ENCODE measurements around a stretch of chr20.

- PRO-cap, 2 experiments, result no peak in any of the 2 experiments
Observed at GRCh38 chr20:35297144-35297606, 5.0 kb upstream of the FAM83C start.

DNA sequence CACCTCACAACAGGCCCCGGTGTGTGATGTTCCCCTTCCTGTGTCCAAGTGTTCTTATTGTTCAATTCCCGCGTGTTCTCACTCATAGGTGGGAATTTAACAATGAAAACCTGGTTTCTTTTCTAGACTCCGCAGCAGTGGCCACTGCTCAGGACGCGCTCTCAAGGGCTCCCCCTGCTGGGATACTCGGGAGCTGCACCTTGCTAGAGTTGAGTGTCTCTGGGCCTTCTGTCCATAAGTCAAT, 8.3 kb upstream of the CEP250 start:
- PRO-cap, 2 experiments, result no peak in any of the 2 experiments

DNA sequence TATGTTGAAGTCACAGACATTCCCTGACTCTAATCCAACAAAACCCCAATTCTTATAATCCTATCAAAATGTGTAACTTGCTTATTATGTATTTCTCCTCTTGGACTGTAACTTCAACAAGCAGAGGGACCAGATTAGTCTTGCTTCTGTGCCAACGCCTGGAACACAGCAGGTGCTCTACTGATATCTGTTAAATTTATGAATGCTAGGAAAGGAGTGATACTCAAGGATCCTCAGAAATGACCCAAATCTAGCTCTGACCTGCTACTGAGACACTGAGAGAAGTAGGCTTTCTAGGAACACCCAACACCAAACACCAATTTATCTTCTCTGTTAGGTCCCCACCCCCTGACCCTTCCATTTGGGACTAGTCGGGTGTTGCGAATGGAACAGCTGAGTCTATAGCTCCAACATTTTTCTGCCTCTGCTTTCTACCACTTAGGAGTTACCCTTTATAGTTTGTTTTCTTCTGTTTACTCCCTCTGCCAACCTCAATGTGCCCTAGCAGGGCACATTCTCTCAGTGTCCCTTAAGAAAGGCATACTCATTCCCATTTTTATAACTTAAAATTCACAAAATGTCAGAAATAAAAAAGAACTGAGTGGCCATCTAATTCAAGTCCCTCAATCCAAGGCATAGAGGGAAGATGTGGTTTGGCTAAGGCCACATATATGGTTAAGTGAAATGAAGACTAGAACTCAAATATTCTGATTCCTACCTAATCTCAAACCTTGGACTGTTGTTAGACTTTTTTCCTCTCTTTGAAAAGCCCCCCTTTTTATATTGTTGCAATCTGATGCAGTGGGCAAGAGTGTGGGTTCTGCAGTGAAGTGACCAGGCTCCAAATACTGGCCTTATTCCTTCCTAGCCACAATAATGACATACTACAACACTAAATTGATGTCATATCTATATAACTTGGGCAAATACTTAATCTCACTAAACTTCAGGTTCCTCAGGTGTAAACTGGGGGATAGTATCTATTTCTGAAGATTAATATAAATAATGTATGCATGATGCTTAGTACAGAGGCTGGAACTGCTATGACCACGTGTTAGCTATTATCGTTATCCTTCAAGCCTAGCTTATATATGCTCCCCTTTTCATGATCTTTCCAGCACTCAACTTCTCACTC, 23.8 kb downstream of the CPNE1 start:
- PRO-cap, 2 experiments, result no peak in any of the 2 experiments

- PRO-cap, 2 experiments, result no peak in any of the 2 experiments
Observed at GRCh38 chr20:35711905-35712841, 13.0 kb downstream of the ROMO1 start.

DNA sequence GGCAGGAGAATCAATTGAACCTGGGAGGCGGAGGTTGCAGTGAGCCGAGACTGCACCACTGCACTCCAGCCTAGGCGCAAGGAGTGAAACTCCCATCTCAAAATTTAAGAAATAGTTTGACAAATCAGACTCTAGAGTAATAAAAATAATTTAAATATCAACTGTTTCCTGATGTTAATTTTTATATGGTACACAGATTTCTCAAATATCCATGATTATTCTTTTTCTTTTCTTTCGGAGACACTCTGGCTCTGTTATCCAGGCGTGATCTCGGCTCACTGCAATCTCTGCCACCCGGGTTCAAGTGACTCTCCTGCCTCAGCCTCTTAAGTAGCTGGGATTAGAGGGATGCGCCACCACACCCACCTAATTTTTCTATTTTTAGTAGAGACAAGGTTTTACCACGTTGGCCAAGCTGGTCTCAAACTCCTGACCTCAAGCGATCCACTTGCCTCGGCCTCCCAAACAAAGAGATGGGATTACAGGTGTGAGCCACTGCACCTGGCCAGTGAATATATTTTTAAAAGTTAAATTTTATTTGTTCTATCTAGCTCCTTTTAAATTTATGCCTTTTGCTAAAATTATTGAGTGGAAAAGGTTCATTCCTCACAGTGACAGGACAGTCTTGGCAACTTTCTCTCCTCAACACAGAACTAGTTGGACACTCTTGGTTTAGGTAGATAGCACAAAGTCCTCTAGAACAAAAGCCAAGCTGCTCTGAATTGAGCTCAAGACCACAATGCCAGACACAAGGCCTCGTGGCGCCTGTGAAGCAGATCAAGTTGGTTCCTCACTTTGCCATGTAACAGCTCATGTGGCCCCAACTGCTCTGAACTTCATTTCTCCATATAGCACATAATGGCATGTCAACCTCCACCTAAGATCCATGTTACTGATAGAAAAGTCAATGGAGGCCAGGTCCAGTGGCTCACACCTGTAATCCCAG, 20.6 kb downstream of the ROMO1 start:
- PRO-cap, 2 experiments, result no peak in any of the 2 experiments

DNA sequence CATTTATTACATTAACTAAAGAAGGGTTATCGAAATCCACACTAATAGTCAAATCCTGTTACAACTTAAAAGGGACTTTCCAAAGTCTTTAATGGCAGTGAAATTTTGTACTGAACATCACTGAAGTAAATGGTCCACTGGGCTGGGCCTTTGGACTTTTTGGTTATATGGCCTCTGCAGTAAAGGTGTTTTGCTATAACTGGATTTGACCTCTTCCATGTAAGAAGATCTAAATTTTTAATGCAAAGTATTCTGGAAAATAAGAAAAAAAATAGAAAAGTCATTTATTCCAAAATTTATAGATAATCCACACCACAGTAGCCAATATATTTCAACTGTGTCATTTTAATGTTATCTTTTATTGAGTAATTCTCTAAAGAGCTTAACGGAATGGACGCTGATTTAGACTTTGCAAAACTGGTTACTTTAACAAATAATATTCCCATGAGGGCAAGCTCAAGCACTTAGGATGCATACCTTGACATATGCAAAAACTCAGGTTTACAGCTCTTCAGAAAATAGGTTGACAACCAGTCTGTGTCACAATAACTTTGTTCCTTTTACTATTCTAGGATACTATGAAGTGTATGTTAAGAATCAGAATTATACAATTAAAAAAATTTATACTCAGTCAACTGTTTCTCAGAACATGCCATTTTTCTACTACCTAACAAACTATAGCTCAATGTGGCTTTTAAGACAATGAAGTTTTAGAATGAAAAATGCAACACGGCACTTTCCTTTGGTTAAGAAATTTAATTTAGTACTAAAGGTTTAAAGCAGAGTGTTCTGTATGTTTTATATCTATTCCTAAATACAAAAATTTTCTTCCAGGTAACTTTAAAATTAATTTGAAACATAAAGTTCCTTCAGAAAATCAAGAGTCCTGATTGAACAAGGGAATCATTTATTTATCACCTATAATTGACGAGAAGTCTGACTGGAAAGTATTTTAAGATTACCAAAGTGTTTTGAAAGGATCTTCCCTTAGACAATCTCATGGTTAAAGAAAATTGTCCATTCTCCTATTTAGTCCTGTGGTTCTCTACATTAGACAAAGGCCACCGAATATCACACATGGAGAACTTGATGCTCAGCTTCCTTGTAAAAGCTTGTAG, 6.9 kb downstream of the RBM39 start:
- PRO-cap, 2 experiments, result no peak in any of the 2 experiments

- PRO-cap, 2 experiments, result no peak in any of the 2 experiments
Observed at GRCh38 chr20:35739724-35740435, 2.2 kb downstream of the RBM39 start.

DNA sequence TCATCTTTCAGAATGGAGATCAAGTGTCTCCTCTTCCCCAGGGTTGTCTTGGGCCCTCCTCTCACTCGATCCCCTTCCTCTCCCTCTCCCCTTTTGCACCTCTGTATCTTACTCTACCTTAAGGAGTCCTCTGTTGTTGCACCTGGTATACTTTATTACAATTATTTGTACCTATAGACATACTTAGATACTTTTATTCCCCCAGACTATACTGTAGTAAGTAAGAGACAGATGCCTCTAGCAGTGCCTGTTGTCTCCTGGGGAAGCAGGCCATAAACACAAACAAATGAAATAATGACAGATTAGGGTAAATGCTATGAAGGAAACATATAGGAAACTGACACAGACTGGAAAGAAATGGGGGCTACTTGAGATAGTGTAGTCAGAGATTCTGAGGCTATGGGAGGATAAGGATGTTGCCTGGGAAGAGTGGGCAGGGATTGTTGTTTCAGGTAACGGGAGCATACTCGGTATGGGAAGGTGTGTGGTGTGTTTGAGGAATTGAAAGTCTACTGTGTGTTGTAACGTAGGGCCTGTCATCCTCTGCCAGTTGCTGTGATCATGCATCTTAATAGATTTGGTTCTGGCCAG, 60.5 kb downstream of the PHF20 start:
- PRO-cap, 2 experiments, result no peak in any of the 2 experiments

DNA sequence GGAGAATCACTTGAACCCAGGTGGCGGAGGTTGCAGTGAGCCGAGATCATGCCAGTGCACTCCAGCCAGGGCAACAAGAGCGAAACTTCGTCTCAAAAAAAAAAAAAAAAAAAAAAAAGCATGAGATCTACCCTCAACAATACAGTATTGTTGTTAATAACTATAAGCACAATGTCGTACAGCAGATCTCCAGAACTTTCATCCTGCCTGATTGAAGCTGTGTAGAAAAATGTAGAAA, 26.0 kb downstream of the SCAND1 start:
- PRO-cap, 2 experiments, result no peak in any of the 2 experiments

GRCh38 chr20:36049828-36050220, 81.4 kb downstream of the CNBD2 start:
- PRO-cap, 2 experiments, result no peak in any of the 2 experiments

DNA sequence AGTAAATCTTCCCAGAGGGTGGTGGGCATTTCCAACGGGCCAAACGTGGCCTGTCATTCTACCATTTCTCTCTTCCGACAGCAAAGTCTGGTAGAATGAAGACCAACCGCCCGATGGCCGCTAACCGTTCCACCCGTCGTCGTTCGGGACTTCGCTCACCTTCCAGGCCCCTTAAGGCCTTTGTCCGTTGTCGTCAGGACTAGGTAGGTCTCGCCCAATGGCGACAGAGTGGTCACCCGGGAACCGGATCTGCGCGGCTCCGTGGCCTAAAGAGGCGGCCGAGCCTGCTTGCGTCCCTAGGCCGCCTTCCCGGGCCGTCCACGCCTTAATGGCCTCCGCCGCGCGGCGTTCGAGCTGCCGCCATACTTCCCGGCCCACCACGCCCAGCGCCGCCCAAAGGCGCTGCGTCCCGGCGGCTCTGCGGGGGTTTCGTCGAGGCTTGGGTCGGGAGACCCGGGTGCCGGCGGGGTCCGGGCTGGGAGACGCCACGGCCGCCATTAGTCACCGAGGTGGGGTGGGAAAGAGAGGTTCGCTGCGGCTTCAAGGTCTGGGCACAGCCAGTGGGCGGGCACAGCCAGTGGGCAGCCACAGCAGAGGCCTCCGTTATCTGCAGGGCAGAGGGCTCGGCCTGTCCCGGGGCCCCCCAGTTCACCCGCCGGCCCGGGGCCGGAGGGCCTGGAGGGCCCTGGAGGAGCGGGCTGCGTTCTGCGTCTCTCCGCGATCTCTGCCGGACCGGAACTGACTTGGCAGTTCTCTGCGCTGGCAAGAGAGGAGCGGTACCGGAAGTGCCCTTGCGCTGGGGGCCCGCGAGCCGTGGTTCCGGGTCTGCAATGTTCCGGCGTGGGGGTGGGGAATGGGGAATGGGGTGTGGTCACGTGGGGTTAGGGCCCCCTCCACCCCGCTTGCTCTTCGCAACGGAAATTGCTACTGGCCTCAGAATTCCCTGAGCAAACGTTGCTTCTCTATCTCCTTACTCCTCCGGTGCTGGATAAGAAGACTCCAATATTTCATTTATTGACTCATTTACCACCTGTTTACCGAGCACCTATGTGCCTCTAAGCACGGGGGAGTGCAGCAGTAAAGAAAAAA, 82.2 kb downstream of the CNBD2 start:
- PRO-cap, 2 experiments, result peak in 1 of 2 experiments; most common plus-strand start position 435 of the sequence (in 1); most common minus-strand start position 182 of the sequence (in 1)

DNA sequence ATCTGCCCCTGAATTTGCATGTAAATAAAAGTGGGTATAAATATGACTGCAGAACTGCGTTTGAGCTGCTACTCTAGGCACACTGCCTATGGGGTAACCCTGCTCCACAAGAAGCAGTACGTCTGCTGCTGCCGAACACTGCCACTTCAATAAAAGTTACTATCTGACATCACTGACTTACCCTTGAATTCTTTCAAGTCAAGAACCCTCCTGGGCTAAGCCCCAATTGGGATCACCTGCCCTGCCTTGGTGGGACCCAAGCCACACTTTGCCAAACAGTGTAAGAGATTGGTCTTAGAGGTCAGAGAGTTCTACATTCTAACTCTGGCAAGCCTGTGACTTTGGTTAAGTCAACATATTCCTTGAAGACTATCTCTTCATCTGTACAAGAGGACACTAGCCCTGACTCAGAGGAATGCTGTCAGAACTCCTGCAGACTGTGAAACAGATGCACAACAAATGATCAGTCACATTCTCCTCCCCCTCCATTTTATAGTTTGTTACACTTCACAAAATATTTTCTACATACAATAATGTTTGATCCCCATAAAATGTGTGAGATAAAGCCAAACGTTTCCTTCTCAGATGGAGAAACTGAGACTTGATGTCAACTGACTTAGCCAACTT, 91.8 kb upstream of the EPB41L1 start:
- PRO-cap, 2 experiments, result no peak in any of the 2 experiments

DNA sequence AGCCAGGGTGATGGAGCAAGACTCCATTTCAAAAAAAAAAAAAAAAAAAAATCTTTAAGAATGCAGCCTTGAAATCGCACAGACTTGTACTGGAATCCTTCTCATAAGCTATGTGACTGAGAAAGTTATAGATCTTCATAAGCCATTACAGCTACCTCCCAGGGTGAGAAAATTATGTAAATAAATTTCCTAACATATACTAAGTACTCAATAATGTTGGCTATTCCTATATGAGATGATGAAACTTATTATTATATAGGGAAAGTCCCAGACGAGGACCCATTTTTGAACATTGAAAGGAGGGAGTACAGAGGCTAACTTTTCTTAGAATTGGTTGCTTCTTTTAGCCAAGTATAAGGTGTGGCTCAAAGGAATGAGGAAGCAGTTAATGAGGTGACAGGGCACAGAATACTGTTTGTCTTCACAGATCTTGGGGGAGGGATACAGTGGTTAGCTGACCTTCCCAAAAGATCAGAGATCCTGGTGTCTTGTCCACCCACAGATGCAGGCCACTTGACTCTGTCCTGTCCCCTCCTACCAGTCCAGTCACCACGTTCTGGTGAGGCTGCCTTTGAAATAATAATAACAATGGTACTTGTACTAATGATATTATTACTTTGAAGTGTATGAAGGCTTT, 67.8 kb upstream of the EPB41L1 start:
- PRO-cap, 2 experiments, result no peak in any of the 2 experiments

DNA sequence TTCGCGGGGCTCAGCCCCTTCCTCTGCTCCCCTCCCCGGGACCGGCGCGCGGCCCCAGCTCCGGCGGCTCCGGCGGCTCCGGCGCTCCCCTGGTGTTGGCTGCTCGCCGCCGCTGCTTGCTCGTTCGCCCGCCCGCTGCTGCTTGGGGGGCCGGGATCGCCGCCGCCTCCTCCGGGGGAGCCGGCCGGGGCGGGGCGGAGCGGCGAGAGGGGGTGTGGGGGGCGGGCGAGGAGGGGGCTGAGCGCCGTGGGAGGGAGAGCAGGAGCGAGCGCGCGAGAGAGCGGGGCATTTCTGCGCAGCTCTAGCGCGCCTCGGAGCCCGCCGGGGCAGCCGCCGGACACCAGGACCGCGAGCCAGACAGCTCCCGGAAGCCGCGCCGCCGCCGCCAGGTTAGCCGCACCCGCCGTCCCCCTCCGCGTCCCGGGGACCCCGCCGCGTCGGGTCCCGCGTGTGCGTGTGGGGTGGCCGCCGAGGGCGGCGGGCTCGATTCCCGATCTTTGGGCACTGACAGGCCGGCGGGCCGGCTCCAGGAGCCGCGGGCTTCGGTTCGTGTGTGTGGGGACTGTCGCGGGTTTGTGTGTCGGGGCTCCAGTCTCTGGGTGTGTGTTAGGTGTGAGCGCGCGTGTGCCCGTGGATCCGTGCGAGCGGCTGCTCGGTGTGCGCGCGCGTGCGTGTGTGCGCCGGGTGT, 62.0 kb upstream of the EPB41L1 start:
- PRO-cap, 2 experiments, result peak in 1 of 2 experiments; most common plus-strand start position 240 of the sequence (in 1); most common minus-strand start position 118 of the sequence (in 1)

- PRO-cap, 2 experiments, result no peak in any of the 2 experiments
Observed at GRCh38 chr20:36101106-36101664, 53.4 kb upstream of the EPB41L1 start.

GRCh38 chr20:36155010-36155513, 522 bp downstream of the EPB41L1 start:
- PRO-cap, 2 experiments, result peak in 1 of 2 experiments; most common plus-strand start chr20:36155315 (in 1); most common minus-strand start chr20:36155250 (in 1)

DNA sequence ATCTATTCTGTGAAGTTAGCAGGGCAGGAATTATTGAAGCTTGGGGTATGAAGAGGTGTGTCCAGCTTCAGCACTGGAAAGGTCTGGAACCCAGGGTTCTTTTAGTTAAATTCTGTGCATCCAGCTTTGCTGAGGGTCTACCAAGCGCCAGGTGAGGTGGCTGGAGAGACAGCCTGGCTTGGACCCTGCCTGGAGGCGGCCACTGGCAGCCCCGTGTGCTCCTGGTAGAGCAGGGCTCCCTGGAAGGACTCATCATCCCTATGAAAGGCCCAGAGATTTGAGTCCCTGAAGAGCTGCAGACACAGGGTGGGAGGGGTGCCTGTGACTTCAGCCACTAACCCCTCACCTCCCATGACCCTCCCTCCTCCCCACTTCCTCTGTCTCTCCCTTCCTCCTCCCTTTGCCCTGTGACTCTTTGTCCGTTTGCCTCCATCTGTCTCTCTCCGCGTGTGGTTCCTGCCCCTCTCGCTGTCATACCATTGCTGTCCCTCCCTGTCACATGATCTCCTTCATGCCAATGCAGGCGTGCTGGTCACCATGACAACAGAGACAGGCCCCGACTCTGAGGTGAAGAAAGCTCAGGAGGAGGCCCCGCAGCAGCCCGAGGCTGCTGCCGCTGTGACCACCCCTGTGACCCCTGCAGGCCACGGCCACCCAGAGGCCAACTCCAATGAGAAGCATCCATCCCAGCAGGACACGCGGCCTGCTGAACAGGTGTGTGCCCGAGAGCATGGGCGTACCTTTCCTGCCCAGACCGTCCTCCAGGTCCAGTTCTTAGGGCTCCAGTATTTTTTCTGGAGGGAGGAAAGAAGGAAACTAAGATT, 18.9 kb downstream of the EPB41L1 start:
- PRO-cap, 2 experiments, result peak in 1 of 2 experiments; most common minus-strand start position 481 of the sequence (in 1)

DNA sequence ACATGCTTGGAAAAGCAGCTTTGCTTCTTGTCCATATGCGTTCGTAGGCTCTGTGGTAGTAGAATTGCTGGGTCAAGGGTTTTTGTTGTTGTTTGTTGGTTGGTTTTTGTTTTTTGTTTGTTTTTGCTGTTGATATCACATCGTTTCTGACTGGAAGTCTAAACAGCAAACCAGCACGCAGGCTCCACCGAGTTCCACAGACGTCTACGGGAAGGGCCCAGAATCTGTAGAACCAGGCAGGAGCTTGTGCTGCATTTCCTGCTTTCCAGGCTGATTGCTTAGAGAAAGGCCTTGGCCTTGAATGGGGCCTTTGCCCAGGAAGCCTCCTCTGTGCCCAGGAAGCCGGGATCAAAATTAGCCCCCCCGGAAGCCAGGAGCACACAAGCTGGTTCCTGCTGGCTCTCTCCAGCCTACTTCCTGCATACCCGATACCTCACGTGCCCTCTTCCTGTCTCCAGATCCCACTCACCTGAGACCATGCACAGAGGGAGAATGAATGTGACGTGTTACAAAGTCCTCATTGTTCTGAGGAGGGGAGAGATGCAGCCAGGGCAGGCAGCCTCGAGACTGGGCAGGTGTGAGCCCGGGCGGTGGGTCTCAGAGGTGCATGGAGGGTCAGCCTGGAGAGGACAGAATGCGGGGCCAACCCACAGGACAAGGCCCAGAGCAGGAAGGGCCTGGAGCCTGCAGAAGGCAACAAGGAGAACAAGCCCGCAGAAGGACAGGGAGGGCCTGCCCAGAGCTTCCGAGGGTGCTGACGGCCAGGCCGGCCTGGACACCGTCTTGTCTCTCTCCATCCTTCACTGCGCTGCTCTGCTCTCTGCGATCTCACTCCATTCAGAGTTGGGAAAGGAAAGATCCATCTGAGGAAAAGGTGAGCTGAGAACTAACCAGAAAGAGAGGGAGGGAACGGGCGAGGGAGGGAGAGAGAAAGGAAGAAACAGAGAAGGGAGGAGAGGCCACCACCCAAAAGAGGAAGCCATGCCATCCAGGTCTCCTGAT, 34.9 kb upstream of the DLGAP4 start:
- PRO-cap, 2 experiments, result no peak in any of the 2 experiments

DNA sequence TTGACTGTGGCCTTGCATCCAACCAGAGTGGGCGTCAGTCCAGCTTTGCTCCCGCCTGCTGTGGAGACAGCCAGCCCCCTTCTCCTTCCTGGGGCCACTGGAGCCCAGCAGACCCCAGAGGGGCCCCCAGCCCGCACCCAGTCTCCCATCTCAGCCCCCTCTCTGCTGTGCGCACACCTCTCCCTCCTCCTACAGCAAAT, 30.5 kb downstream of the DLGAP4 start:
- PRO-cap, 2 experiments, result no peak in any of the 2 experiments

DNA sequence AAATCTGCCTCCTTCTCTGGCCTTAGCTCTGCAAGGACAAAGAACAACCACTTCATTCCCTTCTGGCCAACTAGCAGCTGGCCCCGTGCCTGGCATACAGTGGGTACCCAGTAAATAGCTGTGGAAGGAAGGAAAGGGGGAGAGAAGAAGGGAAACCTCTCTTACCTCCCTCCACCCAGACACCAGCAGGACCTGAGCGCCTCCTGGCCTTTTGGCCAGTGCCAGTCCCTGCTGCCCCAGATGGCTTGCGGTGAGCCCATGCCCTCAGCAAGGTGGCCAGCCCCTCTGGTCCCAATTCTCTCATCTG, 61.8 kb downstream of the DLGAP4 start:
- PRO-cap, 2 experiments, result no peak in any of the 2 experiments